Non-pigmented ciliary epithelial cell (primary cell): ENCODE measurements around a stretch of chr7.

- RRBS: no CpG with 5 or more reads among the region's 2 CpGs
Observed at GRCh38 chr7:70157826-70158497, 559.7 kb downstream of the AUTS2 start.

- RRBS: no CpG with 5 or more reads among the region's 2 CpGs
Observed at GRCh38 chr7:70369224-70369554, 762.8 kb upstream of the GALNT17 start.

DNA sequence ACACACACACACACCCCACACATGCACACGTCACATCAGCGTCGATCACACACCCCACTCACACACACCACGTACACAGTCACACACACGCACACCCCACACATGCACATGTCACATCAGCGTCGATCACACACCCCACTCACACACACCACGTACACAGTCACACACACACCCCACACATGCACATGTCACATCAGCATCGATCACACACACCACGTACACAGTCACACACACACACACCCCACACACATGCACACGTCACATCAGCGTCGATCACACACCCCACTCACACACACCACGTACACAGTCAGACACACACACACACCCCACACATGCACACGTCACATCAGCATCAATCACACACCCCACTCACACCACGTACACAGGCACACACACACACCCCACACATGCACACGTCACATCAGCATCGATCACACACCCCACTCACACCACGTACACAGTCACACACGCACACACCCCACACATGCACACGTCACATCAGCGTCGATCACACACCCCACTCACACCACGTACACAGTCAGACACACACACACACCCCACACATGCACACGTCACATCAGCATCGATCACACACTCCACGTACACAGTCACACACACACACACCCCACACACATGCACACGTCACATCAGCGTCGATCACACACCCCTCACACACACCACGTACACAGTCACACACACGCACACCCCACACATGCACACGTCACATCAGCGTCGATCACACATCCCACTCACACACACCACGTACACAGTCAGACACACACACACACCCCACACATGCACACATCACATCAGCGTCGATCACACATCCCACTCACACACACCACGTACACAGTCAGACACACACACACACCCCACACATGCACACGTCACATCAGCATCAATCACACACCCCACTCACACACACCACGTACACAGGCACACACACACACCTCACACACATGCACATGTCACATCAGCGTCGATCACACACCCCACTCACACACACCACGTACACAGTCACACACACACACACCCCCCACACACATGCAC is 635.4 kb upstream of the GALNT17 start:
- RRBS: no CpG with 5 or more reads among the region's 44 CpGs

DNA sequence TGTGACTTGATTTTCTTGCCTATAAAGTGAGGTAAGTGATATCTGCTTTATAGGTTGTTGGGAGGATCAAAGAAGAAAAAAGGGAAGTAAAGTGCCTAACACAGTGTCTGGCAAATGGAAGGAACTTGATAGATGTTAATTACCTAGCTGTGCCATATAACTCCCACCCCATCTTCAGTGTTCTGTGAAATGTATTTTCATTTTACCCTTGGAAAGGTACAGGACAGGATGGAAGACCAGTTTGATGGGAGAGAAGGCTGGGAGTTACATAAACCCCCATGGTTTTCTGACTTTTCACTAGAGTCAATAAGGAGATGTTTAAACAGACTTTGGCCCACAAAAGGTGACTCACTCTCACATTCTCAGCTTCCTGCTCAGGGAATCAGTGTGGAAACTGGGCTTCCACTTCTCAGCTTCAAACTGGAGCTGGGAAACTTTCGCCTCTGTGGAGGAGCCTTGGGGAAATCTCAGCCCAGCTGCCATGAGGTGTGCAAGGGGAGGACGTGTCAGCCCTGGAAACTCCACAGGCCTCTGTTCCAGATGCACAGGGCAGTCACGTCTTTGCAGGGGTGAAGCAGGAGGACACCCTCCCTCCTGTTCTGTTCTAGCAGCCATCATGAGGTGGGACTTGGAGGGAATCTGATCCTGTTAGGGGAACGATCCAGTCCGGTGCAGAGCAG is 560.5 kb upstream of the GALNT17 start:
- RRBS: no CpG with 5 or more reads among the region's 5 CpGs

DNA sequence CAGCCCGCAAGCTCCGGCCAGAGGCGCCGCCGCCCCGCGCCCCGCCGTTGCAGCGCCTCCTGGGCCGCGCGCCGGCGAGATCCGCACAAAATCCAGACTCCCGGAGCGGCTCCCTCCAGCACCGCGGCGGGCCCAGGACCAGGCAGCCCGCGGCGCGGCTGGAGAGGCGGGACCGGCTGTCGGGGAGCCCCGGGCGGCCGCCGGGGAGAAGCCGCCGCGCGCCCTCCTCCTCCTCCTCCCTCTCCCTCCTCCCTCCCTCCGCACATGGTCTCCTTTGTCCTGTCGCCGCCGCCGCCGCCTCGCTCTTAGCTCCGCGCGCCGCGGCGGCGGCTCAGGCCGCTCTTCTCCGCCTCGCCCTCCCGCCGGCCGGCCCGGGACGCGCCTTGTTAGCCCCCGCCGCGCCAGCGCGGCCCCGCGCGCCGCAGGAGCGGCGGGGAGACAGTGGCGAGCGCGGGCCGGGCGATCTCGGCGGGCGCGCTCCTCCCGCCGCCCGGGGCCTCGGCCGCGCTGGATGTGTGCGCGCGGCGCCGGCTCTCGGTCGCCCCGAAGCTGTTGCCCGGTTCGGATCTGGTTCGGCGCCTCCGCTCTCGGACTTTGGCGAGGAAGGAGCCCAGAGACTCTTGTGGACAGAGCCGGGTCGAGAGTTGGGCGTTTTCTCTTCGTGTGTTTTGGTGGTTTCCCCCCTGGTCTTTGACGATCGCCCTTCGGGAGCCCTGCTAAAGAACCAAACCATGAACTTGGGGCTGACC is 437.5 kb upstream of the GALNT17 start:
- RRBS: 1% methylated on average over 63 of the region's 107 CpGs

- RRBS: no CpG with 5 or more reads among the region's 2 CpGs
Observed at GRCh38 chr7:72332179-72332541, 80.0 kb downstream of the CALN1 start.

DNA sequence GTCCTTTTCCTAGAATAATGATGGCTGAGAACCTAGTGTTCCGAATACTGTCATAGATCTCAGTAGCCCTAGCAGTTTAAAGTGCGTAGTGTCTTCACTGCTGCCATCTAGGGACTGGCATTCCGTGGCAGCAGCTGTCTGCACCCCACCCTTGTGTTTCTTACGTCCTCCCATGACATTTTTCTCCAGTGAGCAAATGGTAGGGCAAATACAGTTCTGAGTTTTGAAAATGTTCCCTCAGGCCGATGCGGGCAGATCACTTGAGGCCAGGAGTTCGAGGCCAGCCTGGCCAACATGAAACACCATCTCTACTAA is 2.0 kb upstream of the TYW1B start:
- RRBS: no CpG with 5 or more reads among the region's 7 CpGs

DNA sequence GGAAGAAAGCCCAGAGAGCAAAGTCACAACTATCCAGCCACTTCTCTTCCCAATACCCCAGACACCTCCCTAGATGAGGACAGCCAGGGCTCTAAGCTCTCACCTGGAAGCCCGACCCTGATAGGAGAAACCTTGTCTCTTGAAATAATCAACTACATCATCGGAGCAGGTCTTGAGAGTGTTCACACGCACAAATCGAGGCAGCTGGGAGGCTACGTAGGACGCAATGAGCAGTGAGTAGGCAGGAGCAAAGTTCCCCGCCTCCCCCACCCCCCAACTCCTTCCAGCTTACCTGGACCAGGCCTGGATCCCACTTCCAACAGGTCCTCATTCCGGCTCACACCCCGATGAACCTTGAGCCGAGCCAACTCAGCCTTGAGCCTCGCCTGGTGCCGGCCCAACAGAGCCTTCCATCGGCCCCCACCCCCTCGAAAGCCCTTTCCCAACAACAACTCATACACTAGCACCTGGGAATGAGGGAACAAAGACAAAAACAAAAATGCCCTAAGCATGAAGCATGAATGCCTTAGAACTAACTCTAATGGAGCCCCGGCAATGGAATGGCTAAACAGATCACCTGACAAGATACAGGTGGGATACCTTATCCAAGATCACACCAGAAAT is 1.2 kb downstream of the NSUN5 start:
- RRBS: 96% methylated on average over 5 of the region's 15 CpGs

DNA sequence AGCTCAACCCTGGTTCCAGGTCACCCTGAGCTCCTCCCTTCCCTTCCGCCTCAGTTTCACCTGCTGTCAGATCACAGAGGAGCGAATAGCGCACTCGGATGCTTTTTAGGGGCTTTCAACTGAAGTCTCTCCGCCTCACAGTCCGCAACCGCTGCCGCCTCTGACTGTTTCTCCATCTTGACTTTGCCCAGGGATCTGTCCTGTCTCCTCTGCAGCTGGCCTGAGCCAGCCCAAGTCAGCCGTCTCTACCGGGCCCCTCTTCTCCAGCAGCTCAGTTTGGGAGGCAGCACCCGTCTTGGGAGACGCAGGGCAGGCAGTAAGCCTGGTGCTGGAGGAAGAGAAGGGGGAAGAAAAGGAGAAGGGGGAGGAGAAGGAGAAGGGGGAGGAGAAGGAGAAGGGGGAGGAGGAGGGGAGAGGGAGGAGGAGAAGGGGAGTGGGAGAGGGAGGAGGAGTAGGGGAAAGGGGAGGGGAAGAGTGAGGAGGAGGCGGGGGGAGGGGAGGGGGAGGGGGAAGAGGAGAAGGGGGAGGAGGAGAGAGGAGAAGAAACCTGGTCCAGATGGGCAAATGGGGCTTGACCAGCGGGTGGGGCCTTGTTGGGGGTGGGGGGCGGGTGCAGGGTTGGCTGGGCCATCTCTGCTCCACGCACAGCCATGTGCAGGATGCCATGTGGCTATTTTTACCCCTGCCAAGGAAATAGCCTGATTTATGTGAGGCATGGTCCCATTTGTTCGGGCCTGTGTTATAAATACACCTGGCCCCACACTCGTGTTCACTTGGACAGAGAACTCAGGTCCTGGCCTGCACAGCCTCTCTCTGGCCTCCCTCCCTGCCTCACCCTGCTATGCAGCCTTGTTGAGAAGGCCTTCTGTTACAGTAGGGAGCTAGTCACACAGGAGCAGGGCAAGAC is 35.9 kb upstream of the FZD9 start:
- RRBS: no CpG with 5 or more reads among the region's 18 CpGs

GRCh38 chr7:73441286-73442159 is 7.9 kb downstream of the FZD9 start:
- RRBS: no CpG with 5 or more reads among the region's 9 CpGs

DNA sequence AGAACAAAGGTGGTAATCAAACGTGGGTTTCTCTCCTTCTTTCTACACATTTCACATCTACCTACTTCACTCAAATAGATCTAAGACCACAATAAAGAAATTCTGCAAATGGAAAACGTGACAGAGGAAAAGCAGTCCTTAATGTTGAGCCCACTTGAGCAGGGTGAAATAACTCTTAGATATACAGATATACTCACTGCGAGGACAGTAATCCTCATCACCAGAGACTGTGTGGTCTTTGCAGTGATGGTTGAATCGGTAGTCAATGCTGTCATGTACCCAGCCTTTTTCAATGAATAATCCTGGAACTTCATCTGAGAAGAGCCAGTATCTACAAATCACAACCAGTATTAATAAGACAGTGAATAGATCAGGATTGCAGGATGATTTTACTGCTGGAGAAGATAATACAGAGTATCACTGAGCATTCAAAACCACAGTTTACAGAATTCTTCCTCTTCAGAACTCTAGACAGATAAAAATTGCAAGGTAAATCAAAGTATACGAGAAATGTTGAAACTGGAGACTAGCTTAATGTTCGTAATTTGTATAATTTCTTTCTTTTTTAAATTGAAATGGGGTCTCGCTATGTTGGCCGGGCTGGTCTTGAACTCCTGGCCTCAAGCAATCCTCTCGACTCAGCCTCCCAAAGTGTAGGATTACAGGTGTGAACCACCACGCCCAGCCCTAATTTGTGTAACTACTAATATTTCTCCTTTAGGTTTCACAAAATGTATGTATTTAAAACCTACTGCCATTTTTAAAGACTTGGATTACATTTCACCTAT is 35.9 kb downstream of the FZD9 start:
- RRBS: no CpG with 5 or more reads among the region's 10 CpGs

GRCh38 chr7:73477786-73478109 is 44.2 kb downstream of the FZD9 start:
- RRBS: no CpG with 5 or more reads among the region's 9 CpGs

- RRBS: no CpG with 5 or more reads among the region's 5 CpGs
Observed at GRCh38 chr7:73508226-73508703, 13.8 kb downstream of the BAZ1B start.

- RRBS: 1% methylated on average over 19 of the region's 64 CpGs
Observed at GRCh38 chr7:73682725-73683303, 439 bp downstream of the DNAJC30 start.

- RRBS: no CpG with 5 or more reads among the region's 9 CpGs
Observed at GRCh38 chr7:73701391-73701867, 18.0 kb downstream of the BUD23 start.

DNA sequence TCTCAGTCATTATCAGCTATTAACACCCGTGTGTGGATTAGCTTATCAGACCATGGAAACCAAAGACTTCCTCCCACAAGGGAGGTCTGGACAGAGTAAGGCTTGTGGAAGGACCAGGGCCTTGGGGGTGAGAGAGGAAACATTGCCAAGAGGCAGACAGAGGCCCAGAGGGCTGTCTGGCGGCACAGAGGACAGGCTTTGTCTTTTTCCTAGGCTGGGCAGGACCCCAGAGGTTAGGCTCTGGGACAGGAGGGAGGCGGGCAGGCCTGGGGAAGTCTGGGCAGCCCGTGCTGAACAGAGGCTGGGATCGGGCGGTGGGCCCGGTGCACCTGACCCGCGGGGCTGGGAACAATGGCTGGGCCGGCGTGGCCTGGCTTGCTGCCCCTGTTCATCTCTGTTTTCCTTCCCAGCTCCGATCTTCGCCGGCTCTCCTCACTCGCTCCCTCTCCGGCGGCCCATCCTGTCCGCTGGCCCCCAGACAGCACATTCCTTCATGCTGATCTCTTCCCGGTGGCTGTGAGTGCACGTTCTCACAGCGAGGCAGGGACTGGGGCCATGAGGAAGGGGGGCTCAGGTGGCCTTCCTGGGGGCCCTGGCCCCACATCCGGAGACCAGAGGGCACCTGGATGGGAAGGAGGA is 25.4 kb downstream of the TMEM270 start:
- RRBS: 3% methylated on average over 15 of the region's 22 CpGs

- RRBS: no CpG with 5 or more reads among the region's 10 CpGs
Observed at GRCh38 chr7:73890116-73890513, 29.2 kb downstream of the TMEM270 start.

DNA sequence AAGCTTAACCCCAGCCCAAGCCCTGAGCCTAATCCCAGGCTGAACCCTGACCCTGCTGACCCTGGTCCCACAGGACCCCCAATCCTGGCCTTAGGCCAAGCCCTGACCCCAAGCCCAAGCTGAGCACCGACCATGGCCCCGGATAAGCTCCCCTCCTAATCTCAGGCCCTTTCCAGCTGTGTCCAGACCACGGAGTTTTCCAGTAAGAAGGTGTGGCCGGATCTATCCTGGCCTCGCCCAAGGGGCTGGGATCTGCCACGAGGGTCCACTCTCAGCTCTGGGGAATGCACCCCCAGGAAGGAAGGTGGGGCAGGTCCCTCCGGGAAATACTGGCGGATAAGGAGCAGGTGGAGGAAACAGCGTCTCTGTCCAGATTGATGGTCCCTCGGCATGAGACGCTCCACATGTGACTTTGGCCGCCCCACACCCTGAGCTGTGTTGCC is 10.3 kb downstream of the ELN start:
- RRBS: 87% methylated on average over 5 of the region's 12 CpGs

- RRBS: no CpG with 5 or more reads among the region's 3 CpGs
Observed at GRCh38 chr7:74133641-74134103, 40.5 kb upstream of the EIF4H start.

GRCh38 chr7:74139303-74139528 is 34.9 kb upstream of the EIF4H start:
- RRBS: no CpG with 5 or more reads among the region's 5 CpGs